NT2/D1 (cell line): ENCODE measurements around the genes DPYD and SNX7.

DNA sequence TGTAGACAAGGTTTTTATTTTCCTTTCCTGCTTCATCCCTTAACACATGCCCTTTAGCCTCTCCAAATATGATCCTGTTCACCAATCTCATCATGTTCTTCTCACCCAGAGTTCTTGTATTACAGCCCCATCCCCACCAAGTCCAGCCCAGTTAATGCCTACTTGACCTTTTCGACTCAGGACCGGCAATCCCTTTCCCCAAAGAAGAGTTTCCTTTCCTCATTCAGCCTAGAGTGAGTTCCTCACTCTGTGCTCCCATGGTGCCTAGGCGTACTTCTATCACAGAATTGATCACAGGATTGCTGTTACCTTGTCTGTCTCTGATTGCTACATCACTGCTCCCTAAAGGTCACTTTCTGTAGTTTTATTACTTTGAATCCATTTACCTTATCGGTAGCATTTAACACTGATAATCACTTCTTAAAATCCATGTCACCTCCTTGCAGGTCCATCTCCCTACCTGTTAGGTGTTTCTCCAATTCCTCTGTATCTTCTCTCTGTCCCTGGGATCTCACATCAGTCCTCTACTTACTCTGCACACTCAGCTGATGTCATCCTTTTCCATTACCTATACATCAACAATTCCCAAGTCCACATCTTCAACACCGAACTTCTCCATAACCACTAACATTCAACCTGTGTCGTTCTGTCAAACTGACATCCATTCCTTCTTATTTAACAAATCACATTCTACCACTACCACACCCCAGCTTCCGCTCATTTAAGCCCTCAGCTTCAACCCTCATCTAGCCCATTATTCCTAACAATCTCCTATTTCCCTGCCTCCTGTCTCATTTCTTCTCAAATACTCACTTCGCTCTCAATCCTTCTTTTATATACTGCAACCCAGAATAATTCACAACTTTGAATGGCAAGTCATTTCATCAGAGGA, 18.3 kb downstream of the ARHGAP29 start:
- RRBS, 2 experiments, result no CpG with 5 or more reads among the region's 8 CpGs

DNA sequence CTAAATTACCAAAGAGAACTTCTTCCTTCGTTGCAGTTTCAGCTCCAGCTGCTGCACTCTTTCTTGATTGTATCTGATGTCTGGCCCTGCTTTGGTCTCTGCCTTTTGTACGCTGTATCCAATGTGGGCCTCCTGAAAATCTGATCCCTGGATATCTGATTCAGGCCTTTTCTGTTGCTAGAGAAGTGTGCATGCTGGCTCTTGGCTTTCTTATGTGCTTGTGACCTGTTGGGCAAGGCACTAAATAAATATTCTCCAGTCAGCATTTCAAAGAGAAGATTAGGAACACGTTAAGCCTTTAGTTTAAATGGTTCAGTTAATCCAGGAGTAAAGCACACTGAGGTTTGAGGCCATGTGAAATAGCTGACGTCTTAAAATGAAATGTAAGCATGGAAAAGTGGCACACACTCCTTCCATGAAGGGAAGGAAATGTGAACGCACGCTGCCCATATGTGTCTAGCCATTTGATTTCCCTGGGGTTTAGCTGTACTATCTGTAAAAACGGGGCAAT, 9.3 kb upstream of the F3 start:
- RRBS, 2 experiments, result no CpG with 5 or more reads among the region's 7 CpGs

GRCh38 chr1:94648194-94648839, 106.8 kb upstream of the F3 start:
- RRBS, 2 experiments, result no CpG with 5 or more reads among the region's 12 CpGs

- RRBS, 2 experiments, result no CpG with 5 or more reads among the region's 6 CpGs
Measured at GRCh38 chr1:94803419-94804204, 16.5 kb upstream of the SLC44A3 start.

- RRBS, 2 experiments, result no CpG with 5 or more reads among the region's 4 CpGs
Measured at GRCh38 chr1:94873719-94874414, 53.0 kb downstream of the CNN3 start.

DNA sequence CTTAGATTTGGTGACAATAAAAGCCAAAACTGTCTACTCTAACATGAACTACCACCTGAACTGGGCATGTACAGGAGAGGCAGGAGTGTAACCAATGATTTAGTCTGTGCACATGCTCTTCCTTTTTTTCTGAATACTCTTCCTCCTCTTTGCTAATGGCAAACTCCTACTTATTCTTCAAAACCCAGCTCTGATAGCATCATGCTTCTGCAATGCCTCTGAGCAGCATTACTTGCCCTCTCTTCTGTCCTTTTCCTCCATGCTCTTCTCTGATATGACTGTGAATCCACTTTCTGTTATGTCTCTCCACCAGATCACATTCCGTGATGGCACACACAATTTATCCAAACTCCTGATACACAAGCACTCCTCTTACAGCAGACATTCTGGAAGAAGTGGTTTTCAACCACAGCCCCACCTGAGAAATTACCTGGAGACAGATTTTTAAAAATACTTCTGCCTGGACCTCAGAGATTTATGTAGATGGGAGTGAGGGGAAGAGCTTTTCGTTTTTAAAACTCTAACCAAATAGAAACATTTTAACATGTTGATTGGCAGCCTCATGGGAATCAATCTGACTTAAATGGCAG, 31.3 kb downstream of the CNN3 start:
- RRBS, 2 experiments, result no CpG with 5 or more reads among the region's 2 CpGs

DNA sequence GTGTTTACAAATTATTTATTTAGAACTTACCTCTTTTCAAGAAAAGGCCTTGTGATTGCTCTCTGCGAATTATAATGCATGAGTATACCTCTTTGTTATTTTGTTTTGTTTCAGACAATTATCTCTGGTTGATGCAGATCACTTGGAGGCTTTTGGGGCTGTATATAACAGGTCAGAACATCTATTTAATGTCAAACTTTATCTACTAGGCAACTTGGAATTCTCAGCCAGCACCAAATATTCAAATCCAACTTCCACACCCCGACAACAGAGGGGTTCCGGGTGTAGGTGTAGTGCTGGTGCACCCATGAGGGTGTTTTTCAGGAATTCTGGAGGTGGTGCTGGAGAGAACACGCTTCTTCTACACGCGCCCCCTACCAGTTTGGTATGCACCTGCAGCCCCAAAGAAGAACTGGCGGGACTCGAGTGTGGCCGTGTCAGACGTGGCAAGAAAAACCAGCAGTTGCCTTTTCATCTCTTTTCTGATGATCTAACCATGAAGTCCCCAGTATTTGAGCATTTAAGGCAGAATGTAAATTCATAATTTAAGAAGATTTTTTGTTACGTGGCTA, 575 bp upstream of the TLCD4 start:
- RRBS, 2 experiments, result no CpG with 5 or more reads among the region's 11 CpGs

- RRBS, 2 experiments, result no CpG with 5 or more reads among the region's 9 CpGs
Measured at GRCh38 chr1:96755513-96756267, 34.1 kb downstream of the PTBP2 start.

DNA sequence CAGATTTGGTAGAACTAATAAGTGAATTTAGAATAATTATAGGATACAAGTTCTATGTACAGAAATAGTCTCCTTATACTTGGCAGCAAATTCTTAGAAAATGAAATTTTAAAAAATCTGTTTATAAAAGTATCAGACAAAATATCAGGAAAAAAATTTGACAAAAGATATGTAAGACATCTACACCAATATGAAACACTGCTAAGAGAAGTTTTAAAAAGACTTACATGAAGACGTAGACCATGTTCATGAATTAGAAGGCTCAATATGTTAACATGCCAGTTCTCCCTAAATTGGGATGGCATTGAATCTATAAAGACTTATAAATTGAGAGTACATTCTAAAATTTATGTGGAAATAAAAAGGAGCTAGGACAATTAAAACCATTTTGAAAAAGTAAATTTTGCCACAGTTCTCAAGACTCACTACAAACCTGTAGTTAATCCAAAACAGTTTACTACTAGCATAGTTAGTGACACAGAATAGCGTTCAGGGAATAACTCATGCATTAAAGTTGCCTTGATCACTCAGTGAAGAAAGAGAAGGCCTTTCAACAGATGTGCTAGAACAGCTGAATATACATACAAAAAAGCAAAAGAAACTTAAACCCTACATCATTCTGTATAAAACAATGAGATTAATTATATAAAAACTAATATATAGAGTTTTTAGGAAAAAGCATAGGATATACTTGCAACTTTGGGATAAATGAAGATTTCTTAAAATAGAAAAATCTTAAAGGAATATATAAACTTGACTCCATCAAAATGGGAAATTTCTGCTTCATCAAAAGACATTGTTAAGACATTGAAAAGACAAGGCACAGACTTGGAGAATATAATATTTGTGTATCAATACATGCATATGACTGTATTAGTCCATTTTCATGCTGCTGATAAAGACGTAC, 37.6 kb downstream of the PTBP2 start:
- RRBS, 2 experiments, result no CpG with 5 or more reads among the region's 3 CpGs

DNA sequence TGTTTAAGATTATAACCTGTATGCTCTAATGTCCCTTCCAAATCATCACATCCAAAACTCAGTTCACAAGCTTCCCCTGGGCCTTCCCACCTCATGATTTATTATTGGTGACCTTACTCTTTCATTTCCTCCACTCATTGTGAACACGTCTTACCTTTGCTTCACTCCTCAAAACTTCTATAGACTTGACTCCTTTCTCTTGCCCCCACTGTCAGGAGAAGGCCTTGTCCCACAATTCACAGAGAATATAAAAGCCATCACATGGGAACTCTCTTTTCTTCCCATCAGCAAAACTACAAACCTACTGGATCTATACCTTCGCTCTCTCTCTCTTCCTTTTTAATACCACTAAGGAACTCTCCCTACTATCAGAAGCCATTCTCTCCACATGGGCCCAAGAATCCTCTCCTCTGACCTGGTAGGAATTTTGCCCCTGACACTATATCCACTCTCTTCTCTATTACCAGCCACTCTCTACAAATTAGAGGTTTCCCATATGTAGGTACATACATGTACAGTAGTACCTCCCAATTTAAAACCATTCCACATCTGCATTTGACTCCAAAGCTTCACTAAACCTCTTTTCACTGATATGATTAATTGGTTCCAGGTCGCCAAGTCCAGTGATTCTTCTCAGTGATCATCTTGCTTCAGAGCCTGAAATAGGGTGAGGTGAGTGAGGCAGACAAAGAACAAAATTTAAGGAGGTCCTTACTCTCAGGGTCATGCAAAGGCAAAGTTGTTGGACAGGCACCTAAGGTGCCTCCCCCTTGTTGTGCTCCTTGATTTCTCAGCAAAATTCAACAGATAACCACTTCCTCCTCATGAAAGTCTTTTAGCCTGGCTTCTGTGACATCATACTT, 365.2 kb downstream of the DPYD start:
- RRBS, 2 experiments, result no CpG with 5 or more reads among the region's 3 CpGs

GRCh38 chr1:97920750-97921776, at the start of gene DPYD:
Gene DPYD, minus strand, starts transcription at chr1:97921034.
- RRBS, 2 experiments, result 1 to 2% methylated on average over 27 of the region's 62 CpGs

- RRBS, 2 experiments, result no CpG with 5 or more reads among the region's 6 CpGs
Measured at GRCh38 chr1:98049755-98050157, 128.9 kb upstream of the DPYD start.

GRCh38 chr1:98054169-98054710, 133.4 kb upstream of the DPYD start:
- RRBS, 2 experiments, result under 1 to 2% methylated on average over 12 of the region's 33 CpGs

- RRBS, 2 experiments, result under 1 to 1% methylated on average over 41 to 44 of the region's 87 CpGs
Measured at GRCh38 chr1:98661526-98662600, at the start of gene SNX7. Gene SNX7, plus strand, starts transcription at chr1:98661721.

DNA sequence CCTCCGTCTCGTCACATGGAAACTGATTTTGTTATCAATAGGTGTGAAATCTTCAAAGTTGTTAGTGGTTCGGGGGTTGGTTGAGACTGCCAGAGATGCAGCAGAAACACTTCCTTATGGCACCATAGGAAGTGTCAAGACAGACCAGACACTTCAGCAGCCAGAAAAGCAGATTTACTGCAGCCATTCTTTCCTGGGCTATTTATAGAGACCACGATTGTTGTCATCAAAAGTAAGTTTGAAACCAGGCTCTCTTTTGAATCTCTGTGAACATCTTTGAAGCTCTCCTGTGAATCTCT, 150.5 kb downstream of the PLPPR5 start:
- RRBS, 2 experiments, result no CpG with 5 or more reads among the region's 4 CpGs

GRCh38 chr1:98871149-98872017, 133.3 kb downstream of the PLPPR5 start:
- RRBS, 2 experiments, result no CpG with 5 or more reads among the region's 6 CpGs

DNA sequence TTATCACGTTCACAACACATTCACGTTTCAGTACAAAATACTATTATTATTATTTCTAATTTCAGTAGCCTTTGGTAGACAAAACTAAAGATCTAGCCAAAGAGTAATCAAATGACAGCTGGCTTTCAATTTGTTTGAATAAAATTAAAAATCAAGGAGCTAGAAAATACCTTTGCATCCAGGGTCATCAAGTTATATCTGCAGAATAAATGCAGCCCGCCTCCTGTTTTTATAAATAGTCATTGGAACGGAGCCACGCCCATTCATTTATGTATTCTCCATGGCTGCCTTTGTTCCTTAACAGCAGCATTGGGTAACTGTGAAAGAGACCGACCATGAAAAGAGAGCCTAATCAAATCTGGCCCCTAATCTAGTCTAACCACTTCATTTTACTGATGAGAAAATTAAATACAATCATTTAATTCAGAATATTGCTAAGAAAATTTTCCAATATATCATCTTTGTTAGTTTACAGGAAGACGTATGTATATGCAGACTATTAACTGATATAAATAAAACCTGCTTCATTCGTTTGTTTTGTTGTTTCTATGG, 112.0 kb upstream of the PALMD start:
- RRBS, 2 experiments, result no CpG with 5 or more reads among the region's 8 CpGs

- RRBS, 2 experiments, result no CpG with 5 or more reads among the region's 3 CpGs
Measured at GRCh38 chr1:99549034-99549513, 96.8 kb upstream of the PALMD start.

GRCh38 chr1:99659597-99660278, 13.8 kb downstream of the PALMD start:
- RRBS, 2 experiments, result no CpG with 5 or more reads among the region's 3 CpGs

DNA sequence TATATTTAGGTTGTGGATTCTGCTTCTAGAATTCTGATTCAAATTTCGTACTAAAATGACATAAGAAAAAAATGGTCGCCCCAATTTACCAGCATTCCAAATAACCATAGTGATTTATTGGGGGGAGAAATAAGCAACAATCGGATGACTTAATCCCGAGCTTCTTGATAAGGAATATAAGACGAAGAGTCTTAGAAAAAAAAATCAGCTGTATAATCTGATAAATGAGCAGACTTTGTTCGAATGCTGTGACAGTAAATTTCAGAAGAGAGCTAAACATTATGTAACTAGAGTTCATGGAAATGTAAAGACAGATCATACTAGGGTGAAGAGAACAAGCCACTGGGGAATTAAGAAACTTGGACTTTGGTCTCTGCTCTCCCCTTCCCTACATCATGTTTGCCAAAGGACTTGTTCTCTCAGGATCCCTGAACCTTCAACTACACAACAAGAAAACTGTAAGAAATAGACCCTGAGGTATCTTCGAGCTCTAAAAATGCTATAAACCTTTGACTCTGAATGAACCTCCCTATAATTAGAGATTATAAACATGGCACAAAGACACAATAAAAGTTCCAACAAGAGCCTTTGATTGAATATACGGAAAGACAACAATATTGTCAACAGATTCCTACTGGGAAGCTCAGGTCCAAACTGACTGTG, 27.6 kb downstream of the FRRS1 start:
- RRBS, 2 experiments, result no CpG with 5 or more reads among the region's 8 CpGs